SJCRH30 (cell line): ENCODE data around the gene KATNAL1.

DNA sequence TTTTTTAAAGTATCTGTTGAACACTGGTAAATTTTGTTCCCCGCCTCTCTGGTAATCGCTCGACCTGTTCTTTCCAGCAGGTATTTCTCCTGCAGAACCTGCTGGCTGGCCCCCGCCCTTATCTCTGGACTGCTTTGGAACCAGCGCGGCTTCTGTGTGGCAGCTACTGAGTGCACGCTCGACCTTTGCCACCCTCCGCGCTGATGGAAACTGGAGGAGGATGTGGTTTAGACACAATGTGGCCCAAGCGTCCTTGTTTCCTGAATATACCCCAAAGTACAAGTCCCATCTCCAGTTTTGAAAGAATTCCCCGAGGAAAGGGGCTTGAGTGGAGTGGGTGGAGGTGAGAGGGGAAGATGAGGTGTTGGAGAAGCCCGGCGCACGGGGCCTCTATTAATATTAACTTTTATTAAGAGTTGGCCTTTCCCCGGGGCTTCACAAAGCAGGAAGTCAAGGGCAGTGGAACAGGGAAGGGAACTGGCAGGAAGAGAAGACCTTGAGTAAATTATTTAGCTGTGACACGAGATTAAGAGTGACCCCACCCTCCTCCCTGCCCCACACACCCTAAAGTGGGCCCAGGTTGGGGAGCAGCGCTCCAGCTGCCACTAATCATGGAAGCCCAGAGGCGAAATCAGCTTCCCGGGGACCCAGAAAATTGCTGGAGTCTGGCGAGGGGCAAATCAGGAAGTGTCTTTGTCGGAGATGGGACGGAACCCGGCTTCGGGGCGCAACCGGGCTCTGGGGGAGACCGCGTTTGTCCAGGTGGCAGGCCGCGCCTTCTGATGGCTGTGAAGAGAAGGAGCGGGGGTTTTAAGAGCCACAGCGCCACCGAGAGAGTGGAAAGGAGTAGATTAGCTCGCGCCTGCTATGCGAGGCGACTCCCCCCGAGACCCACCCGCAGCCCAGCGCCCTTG is 15.9 kb downstream of the CDX2 start:
- RAMPAGE, long total RNA: no peak

- RAMPAGE, long total RNA: no peak
Observed at GRCh38 chr13:27962180-27962824, 6.8 kb downstream of the CDX2 start.

GRCh38 chr13:27965338-27966771 is 3.3 kb downstream of the CDX2 start:
- RAMPAGE, long total RNA: no peak

DNA sequence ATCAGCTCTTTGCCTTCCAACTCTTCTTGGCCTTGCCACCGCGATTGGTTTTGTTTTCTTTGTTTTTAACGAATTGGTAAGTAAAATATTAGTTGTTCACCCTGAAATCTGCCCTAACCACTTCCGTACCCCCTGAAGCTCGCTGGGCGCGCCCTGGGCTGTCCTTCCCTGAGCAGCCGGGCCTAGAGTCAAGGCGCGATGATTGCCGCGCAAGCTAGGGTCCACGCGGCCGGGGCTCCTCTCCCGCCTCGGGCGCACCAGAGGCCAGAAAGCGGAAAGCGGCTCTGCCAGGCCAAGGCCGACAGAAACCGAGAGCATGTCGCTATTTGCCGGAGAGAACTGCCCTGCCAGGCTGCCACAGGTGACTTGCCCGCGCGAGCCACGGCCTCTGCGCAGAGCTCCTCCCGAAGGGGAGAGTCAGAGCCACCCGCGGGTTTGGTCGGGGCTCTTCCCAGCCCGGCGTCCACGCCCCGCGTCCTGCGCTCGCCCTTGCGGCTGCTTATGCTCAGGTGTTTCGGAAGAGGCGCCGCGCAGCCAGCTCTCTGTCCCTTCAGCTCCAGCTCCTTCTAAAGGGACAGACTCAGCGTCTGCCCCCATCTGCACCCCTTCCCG is 6.6 kb upstream of the CDX2 start:
- RAMPAGE, long total RNA: no peak

GRCh38 chr13:28099358-28099826 is 984 bp downstream of the FLT3 start:
- RAMPAGE, long total RNA: no peak

DNA sequence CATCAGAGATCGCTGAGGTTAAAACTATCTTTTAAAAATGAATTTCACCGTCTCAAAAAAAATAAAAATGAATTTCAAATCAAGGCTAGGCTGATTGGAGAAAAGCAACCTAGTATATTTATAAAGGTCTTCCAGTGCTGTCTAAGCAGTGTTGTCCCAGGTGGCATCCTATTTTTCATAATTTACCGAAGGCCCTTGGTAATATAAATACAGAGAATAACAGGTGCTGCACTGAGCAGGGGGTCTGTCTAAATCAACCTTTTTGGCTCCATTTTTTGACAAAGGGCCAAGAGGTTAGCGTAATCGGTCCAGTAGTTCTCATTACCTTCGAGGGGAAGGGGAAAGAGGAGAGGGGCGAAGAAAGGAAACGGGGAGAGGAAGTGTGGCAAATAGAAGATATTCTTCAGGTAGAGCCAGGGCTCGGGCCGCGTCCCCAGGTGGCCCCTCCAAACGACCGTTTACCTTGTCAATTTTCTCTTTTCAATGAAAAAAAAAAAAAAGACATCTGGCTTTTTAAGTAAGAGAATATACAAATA is 790 bp upstream of the PAN3 start:
- RAMPAGE, long total RNA: no peak

- RAMPAGE, long total RNA: no peak
Observed at GRCh38 chr13:28138679-28139527, 558 bp downstream of the PAN3 start.

DNA sequence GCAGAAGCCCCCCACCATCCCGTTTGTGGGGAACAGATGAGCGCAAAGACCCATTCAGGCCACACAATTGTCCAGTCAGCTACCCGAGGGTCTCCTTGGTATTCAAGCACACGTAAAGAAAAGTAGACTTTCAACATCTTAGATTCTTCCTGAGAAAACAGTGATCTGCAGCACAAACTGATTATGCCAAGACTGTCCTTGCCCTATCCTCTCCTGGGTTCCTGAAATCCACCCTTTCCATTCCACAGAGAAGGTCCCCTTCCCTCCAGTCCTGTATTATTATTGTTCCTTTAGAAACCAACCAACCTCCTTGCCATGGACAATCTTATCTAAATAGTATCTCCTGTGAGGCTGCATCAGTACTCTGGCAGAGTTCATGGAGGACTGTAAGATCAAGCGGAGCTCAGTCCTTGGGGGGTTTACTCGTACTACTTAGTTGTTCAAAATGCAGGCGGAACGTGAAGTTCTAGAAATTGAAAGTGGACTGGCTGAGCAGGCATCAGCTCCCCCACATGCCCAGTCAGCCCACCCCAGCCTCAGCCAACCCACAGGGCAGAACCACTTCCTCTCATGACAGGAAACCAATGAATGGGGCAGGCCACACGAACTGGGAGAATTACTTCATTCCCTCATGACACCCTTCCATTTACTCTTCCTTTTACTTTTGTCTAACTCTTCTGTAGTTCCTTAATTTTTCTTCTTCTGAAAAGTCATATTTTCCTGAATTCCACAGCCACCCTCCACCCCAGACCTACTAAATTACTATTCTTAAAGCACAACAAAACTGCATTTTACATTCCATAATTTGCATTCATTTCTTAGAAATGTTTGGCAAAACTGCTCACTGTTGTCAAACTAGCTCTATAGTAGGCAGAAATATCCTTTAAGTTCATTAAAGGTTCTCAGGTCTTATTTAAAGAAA is 72.0 kb downstream of the FLT1 start:
- RAMPAGE, long total RNA: no peak

- RAMPAGE, long total RNA: no peak
Observed at GRCh38 chr13:28429488-28430502, 65.1 kb downstream of the FLT1 start.

- RAMPAGE, long total RNA: no peak
Observed at GRCh38 chr13:28530838-28531828, 36.2 kb upstream of the FLT1 start.

DNA sequence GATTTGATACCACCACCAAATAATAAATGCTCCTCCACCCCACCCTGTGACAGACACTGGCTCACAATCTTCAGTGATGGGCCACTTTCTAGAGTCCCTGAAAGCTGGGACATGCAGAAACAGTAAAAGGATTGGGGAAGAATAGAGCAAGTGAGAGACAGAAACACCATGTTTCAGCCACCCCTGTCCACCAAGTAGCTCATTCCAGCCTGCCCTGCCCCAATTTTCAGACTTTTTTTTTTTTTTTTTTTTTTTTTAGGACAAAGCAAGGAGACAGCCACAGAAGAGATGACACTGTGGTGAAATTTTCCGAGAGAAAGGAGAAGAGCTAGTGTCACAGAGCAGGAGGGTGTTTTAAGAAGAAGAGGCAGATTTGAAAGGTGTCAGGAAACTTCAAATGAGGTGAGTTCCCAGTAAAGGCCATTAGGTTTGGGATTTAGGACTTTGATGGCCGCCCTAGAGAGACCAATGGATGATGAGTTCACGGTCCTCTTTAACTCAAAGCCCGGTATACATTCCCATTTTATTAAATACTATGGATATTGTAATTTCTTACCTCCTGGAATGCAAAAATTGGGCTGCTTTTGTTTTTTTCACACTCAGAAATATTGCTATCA is 1.4 kb downstream of the SLC46A3 start:
- RAMPAGE, long total RNA: no peak

DNA sequence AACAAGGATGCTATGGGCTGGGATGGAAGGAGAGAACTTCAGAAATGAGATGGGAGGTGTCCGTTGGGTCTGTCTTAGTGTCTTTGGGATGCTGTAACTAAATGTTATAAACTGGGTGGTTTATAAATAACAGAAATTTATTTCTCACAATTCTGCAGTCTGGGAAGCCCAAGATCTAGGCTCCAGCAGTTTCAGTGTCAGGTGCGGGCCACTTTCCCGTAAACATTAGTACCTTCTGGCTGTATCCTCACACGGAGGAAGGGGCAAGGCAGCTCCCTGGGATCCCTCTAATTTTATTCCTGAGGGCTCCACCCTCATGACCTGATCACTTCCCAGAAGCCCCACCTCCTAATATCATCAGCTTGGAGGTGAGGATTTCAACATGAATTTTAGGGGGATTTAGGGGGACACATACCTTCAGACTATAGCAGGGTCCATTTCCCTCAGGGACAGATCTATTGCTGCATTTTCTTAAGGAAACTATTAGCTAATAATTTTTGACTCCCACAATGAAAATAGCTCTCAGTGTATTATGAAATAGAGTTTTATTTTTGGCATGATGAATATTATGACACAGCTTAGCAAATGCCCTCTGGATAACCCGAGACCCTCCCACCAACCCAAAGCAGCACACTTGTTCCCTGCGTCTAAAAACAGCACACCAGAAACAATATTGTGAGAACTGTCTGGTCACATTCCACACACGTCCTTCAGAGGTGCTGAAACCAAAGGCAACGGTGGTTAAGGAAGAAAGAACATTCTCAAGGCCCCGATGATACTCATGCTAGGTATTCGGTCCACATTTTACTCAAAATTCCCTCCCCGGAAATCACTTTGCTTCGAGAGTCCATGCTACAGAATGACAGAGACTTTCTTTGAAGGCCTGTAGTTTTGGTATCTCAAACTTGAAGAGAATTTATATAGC is 157.0 kb downstream of the SLC7A1 start:
- RAMPAGE, long total RNA: no peak

- RAMPAGE, long total RNA: no peak
Observed at GRCh38 chr13:29561836-29562308, 33.6 kb downstream of the SLC7A1 start.

DNA sequence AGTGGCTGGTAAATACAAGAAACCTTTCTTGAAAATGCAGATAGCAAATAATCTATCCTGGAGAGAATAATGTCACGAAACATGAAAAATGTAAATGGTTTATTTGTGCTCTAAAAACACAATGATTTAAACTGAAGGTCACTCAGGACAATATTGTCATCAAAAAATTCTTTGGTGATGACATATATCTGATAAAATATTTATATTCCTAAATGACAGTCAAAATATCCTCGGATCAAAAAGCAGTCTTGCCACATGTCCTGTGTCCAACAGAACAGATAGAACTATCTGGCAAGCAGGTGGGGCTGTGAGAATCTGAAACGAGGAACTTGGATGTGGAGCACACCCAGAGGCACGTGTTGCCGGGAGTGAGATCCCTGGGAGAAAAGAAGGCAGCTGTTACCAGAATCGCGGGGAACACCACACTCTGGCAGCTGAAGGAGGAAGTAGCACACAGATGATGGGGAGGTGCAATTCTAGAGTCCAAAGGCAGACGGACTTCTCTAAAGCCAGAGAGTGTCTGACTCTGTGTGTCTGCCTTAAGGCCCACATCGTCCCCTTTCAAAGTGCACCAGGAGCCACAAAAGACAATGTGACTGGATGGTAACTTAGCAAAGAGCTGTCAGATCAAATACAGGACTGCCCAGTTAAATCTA is 22.4 kb downstream of the SLC7A1 start:
- RAMPAGE, long total RNA: no peak

GRCh38 chr13:29828069-29829307 is 21.9 kb downstream of the UBL3 start:
- RAMPAGE, long total RNA: no peak

GRCh38 chr13:30049748-30050077 is 199.3 kb upstream of the UBL3 start:
- RAMPAGE, long total RNA: no peak

GRCh38 chr13:30108604-30109413 is 198.5 kb downstream of the KATNAL1 start:
- RAMPAGE, long total RNA: no peak

- RAMPAGE, long total RNA: no peak
Observed at GRCh38 chr13:30148958-30149169, 158.5 kb downstream of the KATNAL1 start.

GRCh38 chr13:30295848-30296189 is 11.5 kb downstream of the KATNAL1 start:
- RAMPAGE, long total RNA: no peak

- RAMPAGE, long total RNA: start-site peak on the minus strand at chr13:30306847-30306886, 48 and 15 reads in 2 replicates; start-site peak on the minus strand at chr13:30307406-30307448, 77 and 13 reads in 2 replicates
Observed at GRCh38 chr13:30306461-30307780, at the start of gene KATNAL1. Gene KATNAL1, minus strand, starts transcription at chr13:30307551.